Metastatic Breast Carcinoma in the Brain (tissue), 10 donors: ENCODE results near the gene USP37.

- PRO-cap, 10 experiments = no peak in any of the 10 experiments
These were observed 161.6 kb downstream of the TNS1 start for GRCh38 chr2:217841301-217841501.

DNA sequence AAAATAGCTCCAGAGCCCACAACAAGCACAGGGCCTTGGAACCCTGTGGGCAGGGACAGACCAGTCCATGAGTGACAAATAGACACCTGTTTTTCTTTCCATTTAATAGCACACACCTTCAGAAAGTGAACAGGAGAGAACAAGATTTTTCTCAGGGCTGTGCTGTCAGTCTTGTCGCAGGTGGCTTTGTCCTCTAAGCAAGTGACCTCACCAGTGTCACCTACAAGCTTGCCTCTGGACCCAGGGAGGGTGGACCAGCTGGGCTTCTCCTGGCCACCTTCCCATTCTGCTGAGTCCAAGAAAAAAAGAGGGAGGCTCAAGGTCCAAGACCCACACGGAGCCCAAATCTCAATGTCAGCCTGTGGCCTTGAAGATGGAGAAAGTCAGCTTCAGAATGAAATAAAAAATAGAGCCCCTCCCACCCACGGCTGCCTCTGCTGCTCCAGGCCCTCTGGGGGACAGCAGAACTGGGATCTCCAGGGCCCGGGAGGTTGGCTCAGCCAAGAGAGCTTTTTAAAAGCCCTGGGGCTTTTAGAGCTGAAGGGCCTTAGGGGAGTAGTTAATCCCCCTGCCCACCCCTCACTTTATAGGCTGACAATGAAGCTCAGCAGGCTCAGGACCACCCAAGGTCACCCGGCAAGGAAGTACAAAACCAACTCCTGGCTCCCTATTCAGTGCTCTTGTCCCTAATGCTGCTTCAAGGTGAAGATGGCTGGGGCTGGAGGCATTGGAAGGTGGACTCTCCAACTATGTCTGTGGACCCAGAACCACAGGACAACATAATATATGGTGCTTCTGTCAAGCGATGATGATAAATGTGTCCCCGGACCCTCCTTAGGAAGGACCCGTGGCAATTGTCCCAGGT lies 145.8 kb downstream of the TNS1 start:
- PRO-cap, 10 experiments = no peak in any of the 10 experiments

- PRO-cap, 10 experiments = no peak in any of the 10 experiments
These were observed 62.5 kb downstream of the TNS1 start for GRCh38 chr2:217940262-217940777.

DNA sequence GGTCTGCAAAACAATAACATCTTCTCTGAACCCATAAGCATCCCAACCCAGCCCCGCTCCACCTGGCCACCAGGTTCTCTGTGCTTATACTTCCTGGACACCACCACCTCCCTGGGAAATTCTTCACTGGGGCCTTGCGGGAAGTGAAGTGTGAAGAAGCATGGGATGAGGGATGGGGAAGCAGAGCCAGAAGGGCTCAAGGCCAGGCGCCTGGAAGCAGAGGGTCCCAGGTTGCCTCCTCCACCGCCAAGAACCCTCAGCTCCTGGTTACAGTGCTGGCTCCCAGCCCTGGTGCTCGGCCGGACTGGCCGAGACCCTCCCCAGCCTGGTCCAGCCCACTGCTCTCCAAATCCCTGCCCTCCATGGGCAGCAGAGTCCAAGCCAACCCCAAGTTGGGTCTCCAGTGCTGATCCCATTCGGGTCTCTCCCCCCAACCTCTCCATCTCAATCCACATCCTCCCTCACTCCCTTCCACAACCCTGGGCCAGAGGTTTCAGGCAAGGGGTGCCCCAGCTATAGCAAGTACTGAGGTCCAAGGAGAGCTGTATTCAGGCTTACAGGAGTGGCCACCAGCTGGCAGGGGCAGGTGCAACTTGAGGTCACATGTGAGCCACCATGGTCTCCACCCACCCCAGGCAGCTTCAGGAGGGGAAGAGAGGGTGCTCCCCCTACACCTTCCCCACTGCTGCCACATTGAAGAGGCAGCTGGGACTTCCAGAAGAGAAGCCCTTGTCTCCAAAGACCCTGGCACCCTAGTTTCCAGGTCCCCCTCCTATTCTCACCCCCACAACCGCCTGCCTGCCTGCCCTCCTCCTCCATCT lies 60.6 kb downstream of the TNS1 start:
- PRO-cap, 10 experiments = no peak in any of the 10 experiments

DNA sequence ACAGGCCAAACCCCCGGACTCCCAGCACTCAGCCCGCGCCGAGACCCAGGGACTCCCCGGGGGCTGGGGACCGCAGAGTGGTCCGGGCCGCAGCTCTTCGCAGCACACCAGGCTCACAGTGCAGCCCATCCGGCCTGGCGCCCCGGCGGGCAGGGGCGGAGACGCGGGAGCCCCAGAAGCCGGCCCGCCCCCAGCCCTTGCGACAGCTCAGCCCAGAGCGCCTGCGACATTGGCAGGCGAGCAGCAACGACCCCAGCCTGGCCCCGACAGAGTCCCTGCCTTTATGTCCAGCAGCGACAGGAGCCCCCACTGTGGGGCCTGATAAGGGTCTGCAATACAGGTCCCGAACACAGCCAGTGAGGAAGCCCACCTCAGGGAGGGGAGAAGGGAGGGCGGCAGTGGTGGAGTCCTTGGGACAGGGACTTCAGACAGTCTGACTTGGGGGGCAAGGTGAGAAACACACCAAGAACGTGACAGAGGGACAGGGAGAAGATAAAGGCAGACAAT lies 31.1 kb upstream of the TNS1 start:
- PRO-cap, 10 experiments = no peak in any of the 10 experiments

- PRO-cap, 10 experiments = no peak in any of the 10 experiments
These were observed 23.0 kb upstream of the RUFY4 start for GRCh38 chr2:218046151-218046437.

- PRO-cap, 10 experiments = no peak in any of the 10 experiments
These were observed 3.3 kb downstream of the PNKD start for GRCh38 chr2:218273385-218274334.

DNA sequence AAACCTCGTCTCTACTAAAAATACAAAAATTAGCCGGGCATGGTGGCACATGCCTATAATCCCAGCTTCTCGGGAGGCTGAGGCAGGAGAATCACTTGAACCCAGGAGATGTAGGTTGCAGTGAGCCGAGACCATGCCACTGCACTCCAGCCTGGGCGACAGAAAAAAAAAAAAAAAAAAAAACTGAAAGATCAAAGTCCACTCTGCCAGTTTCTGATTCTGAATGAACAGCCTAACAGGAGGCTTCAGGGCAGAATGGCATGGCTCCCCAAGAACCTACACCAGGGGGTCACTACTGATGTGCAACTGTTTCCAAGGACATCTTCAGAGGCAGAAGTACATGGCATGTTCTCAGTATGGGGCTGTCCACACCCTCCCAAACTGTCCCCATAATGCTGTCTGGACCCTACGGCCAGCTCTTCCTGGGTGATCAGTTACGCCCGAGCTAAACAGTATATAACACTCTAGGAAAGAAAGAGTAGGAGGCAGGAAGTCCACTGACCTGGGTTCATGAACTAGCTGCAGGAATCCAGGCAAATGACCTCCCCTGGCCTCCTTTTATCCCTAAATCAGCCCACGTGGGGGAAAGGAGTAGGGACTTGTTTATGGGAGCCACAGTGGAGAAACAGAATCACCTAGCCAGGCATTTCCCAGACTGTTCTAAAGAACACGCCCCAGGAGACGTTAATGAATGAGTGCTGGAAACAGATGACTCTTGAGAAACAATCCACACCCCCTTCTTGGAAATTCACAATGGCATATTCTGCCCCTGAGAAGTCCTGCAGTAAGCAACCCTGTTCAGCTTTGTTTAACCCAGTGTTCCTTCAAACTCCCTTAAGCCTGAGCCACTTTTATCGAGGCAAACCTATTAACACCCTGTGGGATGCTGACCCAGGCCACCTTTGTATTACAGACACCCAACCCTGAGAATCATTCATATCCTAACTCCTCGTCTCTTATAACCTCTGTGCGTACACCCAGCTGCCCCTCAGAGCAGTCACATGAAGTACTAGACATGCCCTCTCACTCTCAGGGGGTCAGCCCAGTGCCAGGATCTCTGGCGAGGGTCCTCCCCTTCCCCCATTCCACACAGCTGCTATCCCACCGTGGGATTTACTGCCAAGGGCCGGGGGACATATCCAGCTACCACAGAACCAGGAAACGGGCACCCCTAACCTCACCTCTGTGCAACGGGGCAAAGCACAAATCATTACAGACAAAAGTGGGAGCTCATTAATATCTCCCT lies 2.4 kb downstream of the TMBIM1 start:
- PRO-cap, 10 experiments = peak in 6 of 10 experiments; most common plus-strand start position 772 of the sequence (in 4); most common minus-strand start position 662 of the sequence (in 6)

GRCh38 chr2:218331814-218332526 lies 24.7 kb upstream of the CATIP start:
- PRO-cap, 10 experiments = peak in 3 of 10 experiments; most common plus-strand start chr2:218332078 (in 3)

DNA sequence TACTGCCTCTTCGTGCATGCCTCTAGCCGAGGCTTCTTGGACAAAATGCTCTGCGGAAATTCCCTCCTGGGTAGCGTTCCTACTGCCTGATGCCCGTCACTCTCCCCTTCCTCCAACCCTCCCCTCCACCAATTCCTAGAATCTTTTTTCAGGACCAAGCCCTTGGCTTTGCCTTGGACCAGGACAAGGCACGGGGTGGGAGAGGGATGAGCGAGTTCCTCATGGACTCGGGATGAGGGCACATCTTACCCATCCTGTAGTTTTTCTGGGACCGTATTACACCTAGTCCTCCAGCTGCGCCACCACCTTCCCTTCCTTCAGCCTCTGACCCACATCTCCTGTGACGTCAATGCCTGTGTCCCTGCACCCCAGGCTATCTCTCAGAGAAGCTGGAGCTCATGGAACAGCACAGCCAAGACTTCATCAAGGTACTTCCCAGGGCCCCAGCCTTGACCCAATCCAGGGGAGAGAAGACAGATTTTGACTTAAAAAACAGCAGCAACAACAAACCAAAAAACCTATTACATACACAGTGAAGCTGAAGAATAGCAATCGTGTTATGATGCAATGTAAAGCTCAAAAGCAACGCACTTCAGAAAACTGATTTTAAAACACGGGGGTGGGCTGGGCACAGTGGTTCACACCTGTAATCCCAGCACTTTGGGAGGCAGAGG lies 1.1 kb downstream of the CATIP start:
- PRO-cap, 10 experiments = peak in 1 of 10 experiments; most common plus-strand start position 383 of the sequence (in 1); most common minus-strand start position 319 of the sequence (in 1)

DNA sequence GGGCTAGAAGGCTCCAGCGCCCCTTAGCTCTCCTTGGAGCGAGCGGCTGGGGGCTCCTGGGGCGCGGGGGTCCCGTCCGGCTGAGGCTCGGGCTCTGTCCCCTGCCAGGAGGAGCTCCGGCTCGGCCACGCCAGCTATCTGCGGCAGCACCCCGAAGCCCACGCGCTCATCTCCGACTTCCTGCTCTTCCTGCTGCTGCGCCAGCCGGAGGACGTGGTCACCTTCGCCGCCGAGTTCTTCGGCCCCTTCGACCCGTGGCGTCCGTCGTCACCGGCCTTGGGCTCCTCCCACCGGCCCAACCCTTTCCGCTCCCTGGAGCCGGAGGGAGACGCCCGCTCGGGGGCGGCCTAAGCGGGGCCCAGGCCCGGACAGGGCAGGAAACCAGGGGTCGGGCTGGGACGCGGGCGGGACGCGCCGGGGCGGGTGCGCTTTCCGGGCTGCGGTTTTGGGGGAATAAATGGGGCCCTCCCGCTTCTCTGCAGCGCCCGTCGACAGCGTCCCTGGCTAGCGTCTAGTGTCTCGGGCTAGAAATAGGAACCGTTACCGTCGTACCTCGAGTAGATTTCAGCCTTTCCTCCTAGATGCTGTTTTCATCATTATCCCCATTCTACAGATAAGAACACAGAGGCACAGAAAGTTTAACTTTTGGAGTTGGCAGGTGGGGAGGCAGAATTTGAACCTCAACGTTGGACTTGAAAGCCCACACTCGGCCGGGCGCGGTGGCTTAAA lies 11.1 kb downstream of the CATIP start:
- PRO-cap, 10 experiments = peak in 10 of 10 experiments; most common plus-strand start position 328 of the sequence (in 4); most common minus-strand start position 240 of the sequence (in 10)

- PRO-cap, 10 experiments = peak in 1 of 10 experiments; most common minus-strand start chr2:218369393 (in 1)
These were observed 12.7 kb downstream of the CATIP start for GRCh38 chr2:218369238-218369864.

- PRO-cap, 10 experiments = no peak in any of the 10 experiments
These were observed 4.6 kb downstream of the SLC11A1 start for GRCh38 chr2:218386604-218387192.

DNA sequence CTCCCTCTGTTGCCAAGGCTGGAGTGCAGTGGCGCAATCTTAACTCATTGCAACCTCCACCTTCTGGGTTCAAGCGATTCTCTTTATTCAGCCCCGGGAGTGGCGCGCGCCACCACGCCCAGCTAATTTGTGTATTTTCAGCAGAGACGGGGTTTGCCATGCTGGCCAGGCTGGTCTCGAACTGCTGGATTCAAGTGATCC lies 4.3 kb upstream of the CTDSP1 start:
- PRO-cap, 10 experiments = peak in 1 of 10 experiments; most common plus-strand start position 143 of the sequence (in 1)

DNA sequence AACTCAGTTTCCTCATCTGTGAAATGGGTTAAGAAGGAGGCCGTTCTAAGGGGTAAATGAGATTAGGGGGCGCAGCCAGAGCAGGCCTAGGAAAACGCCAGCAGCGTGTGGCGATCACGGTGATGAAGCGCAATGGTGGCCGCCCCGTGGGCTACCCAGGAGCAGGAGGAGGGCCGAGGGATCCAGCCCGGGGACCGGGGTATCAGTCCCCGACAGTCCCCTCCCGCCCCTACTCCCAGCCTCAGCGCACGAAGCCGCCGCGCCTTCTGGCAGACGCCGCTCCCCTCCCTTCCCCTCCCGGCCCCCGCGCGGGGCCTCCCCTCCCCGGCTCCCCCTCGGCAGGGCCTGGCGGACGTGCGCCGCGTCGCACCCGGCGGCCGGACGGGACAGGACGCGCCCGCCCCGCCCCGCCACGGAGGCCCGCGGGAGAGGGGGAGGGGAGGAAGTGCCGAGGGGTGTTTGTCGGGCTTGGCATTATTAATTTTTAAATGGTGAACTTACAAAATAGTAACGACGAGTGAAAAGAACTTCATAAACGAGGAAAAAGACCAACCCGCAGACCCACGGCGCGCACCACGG lies 1.3 kb upstream of the CTDSP1 start:
- PRO-cap, 10 experiments = peak in 9 of 10 experiments; most common plus-strand start position 373 of the sequence (in 3); most common minus-strand start position 268 of the sequence (in 8)

DNA sequence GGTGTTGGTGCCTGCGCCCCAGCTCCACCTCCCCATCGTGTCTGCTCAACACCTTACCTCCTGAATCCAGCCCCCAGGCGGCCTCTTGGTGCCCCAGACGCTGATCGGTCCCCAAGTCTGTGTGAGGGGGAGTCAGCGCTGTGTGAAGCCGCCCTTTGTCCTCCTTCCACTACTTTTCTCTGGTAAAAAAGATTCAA lies 7.0 kb downstream of the CTDSP1 start:
- PRO-cap, 10 experiments = no peak in any of the 10 experiments

GRCh38 chr2:218474610-218474924 lies 55.6 kb downstream of the VIL1 start:
- PRO-cap, 10 experiments = no peak in any of the 10 experiments

DNA sequence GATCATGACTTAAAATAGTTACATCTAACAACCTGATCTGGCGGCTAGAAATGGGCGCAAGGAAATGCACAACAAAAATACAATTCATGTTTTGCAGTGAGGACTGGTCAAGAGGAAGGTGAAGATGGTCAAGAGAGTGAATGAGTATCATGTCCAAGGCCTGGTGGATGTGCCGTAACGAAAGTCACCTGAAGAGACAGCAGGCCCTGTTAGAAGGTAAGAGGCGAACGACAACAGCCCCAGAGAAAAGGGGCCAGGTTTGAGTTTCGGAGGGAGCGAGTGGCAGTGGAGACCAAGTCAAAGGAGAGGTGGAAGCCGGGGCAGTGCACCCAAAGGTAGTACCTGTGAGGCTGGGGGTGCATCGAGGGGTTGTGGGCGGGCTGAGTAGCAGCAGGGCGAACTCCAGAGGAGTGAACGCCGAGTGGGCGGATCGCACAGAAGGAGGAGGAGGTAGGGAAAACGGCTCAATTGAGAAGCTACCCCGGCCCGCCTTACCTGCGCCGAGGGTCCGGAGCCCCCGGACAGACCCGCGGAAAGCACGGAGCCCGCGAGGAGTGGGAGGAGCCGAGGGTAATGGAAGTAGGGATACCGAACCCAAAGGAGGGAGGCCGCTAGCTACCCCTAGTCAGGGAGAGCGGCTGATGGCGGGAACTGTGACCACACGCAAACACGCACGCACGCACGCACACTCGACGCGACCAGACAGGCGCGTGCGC lies at the start of gene USP37:
Gene USP37, minus strand, starts transcription at position 669 of the 716 bp plus-strand sequence.
- PRO-cap, 10 experiments = peak in 10 of 10 experiments; most common plus-strand start position 435 of the sequence (in 5); most common minus-strand start position 669 of the sequence (in 8)

DNA sequence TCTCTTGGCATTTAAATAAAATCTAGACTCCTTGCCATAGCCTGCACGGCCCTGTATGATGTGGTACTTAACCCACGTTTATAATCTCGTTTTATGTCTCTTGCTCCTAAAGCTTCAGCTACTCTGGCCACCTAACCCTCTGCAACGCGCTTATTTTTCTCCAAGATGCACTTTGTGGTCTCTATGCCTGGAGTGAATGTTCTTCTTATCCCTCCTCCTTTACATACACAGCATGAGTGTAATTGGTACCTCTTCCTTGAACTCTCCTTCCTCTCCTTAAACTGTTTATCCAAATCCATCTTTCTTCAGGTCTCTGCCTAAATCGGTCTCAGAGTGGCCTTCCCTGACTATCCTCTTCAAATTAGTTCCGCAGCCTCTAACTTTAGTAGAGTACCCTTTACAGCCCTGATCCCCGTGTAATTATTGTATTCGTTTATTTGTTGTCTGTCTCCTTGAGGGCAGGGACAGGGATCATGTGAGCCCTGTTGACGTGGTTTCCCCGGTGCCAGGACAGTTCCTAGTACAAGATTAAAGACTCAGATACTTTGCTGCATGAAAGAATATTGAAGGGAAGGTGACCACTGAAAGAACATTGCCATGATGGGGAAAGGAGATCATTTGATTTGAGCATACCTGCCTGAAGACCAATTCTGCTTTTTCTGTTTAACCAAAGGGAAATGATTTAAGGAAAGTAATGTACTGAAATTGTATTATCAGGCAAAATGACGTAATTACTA lies 1.1 kb downstream of the CNOT9 start:
- PRO-cap, 10 experiments = peak in 10 of 10 experiments; most common plus-strand start position 553 of the sequence (in 3); most common minus-strand start position 418 of the sequence (in 9)

DNA sequence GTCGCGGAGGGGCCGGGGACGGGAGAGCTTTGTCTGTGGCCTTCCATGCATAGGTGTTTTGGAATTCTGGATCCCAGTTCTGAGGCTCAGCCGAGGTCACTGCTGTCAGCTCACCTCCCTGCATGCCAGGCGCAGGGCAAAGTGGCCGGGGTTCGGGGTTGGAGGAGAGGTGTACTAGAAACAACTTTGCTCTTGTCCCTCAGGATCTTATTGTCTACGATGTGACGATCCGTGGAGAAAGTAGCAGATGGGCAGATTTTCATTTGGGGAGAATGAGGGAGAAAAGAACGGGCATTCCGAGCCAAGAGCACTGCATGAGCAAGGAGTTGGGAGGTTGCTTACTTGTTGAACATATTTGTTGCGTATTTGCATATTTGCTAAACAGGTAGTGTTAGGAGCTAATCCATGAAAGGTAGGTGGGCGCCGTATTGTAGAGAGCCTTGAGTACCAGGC lies 377 bp downstream of the BCS1L start:
- PRO-cap, 10 experiments = no peak in any of the 10 experiments